ENCODE results near the genes SARS1, MYBPHL and CYB561D1.

- PRO-cap = no peak
- RAMPAGE, long total RNA, 2 experiments = no peak in any of the 2 experiments
Observed at GRCh38 chr1:108703454-108703692, 9.3 kb upstream of the FNDC7 start.

DNA sequence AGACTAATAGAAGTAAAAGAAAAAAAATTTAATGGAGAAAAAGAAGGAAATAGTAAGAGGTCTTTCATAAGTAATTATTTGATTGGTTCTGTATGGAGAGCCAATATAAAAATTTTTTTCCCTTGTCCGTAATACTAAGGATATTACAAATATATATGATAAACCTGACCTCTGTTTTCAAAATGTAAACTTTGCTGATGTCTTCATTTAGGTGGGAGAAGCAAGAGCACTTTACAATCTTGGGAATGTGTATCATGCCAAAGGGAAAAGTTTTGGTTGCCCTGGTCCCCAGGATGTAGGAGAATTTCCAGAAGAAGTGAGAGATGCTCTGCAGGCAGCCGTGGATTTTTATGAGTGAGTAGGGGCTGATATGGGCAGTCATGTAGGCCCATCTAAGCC lies 21.0 kb downstream of the GPSM2 start:
- PRO-cap = no peak
- RAMPAGE, long total RNA, 2 experiments = no peak in any of the 2 experiments

DNA sequence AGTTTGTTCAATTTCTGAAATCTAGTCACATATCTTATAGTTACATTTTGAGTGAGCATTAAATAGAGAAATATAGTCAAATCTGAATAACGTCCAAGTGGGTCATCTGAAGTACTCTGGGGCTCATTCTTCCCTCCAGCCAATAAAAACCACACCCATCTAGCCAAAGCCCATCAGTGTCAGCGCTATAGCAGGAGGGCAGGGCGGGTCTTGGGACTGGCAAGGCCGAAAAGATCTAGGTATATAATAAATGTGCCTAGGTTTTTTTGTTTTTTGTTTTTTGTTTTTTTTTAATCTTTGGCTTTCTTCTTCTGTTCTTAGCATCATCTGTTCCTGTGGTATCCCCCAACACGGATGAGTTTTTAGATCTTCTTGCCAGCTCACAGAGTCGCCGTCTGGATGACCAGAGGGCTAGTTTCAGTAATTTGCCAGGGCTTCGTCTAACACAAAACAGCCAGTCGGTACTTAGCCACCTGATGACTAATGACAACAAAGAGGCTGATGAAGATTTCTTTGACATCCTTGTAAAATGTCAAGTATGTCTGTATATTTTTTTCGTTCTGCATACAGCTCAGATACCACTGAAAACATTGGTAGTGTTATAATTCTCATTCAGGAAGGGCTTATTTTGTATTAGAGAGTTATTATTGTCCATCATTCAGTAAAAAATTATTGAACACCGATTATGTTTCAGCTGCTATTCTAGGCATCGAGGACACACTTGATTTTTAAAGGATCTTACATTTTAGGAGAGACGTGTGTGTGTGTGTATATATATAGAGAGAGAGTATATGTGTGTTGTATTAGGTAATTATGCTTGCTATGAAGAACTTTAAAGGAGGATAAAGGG lies 39.4 kb downstream of the CLCC1 start:
- PRO-cap = no peak
- RAMPAGE, long total RNA, 2 experiments = no peak in any of the 2 experiments

- PRO-cap = no peak
- RAMPAGE, long total RNA, 2 experiments = no peak in any of the 2 experiments
Observed at GRCh38 chr1:108962017-108962440, 1.3 kb downstream of the CLCC1 start.

DNA sequence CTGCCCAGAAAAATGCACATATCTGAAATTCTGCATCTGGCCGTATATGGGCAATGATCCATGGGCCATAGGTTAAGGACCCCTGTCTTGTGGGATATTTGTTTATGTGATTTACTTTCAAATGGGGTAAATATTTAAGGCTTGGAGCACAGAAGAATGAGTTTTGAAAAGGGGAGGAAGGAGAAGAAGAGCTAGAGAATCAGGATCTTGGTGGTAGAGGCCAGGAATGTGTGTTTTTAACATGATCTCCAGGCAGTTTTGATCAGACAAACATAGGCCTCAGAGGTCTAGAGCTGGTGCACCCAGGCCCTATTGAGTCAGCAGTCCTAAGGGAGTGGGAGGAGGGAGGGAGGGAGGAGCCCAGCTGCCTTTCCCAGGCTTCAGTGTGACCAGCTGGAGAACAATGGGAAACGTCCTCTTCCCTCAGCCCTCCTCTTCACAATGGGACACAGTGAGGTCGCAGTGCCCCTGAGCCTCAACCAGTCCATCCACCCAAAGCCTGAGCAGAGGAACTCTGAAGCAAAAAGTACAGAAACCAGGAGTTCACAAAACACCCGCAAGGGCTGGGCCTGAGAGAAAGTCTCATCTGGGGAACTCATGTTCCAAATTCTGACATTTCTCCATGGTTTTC lies 37.2 kb downstream of the ELAPOR1 start:
- PRO-cap = no peak
- RAMPAGE, long total RNA, 2 experiments = no peak in any of the 2 experiments

DNA sequence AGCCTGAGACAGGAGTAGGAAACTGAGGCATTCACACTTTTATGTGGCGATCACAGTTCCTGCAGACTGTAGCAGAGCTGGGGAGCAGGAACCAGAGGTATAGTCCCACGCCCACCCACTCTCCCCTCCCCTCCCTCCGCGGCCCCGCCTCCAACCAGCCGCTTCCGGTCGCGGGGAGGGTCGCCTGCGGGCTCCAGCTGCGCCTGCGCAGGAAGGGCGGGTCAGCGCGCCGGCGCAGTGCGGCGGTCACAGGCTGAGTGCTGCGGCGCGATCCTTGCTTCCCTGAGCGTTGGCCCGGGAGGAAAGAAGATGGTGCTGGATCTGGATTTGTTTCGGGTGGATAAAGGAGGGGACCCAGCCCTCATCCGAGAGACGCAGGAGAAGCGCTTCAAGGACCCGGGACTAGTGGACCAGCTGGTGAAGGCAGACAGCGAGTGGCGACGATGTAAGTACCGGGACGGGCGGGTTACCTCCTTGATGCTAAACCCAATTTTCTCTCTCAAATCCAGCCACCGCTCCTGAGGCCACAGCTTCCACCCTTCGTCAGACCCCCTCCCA lies at the start of gene SARS1:
TSS of gene SARS1 (plus strand) at position 235 of the 558 bp plus-strand sequence.
- PRO-cap = bidirectional peak, plus-strand start at position 224 of the sequence, minus-strand start at position 122 of the sequence
- RAMPAGE, long total RNA, 2 experiments = start-site peak on the plus strand in 2 of 2 experiments, centred at positions 260 to 261 of the sequence, 3,994 to 6,849 reads per replicate

GRCh38 chr1:109237554-109238380 lies 11.6 kb upstream of the CELSR2 start:
- PRO-cap = no peak
- RAMPAGE, long total RNA, 2 experiments = no peak in any of the 2 experiments

DNA sequence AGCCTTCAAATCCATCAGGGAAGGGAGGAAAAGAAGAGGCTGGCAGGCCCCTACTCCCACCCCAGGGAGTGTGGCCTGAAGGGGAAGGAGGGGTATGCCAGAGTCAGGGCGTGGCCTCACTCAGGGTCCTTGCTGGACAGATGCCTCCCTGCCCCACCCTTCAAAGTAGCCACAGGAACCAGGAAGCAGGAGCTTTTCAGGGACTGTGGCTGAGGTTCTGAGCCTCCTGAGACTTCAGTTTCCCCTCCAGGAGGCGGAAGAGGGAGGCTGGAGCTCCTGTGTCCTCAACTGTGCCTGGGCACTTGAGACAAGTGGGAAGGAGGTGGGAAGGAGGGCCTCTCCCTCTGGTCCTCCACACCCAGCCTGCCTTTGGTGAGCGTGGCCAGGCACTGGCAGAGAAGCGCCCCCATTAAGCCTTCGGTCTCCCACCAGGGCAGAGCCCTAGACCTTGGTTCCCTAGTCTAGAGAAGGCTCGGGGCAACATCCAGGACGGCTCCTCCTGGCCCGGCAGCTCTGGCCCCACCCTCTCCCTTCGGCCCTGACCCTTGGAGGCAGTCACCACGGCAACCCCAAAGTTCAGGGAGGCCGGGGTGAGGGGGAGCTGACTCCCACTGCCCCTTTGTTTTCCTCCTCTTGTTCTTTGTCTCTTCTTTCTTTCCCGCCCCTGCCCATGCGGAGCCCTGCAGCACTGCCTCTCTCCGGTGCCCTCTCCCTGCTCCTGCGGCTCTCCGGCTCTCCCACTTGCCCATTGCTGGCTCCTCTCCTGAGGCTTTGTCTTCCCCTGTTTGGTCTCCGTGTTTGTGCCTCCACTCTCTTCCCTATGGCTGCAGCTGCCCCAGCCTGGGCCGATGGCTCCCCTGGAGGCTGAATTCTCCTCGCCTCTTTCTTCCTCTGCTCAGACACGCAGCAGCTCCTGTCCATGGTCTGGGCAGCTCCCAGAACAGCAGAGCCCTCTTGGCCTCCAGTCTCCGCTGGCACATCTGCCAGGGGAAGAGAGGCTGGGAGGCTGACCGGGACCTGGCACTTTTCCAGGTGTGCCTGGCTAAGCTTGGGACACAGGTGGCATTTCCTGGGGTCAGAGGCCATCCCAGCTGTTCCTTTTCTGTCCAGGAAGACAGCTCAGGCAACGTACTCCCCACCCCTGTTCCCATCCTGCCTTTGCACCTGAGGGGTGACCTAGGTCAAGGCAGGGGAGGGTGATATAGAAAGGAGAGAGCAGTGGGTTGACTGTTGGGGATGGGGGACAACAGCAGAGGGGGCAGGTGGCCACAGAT lies 5.7 kb downstream of the CELSR2 start:
- PRO-cap = no peak
- RAMPAGE, long total RNA, 2 experiments = no peak in any of the 2 experiments

GRCh38 chr1:109274368-109275404 lies 8.3 kb downstream of the PSRC1 start:
- PRO-cap = no peak
- RAMPAGE, long total RNA, 2 experiments = no peak in any of the 2 experiments

GRCh38 chr1:109298477-109298912 lies 8.3 kb downstream of the MYBPHL start:
- PRO-cap = no peak
- RAMPAGE, long total RNA, 2 experiments = no peak in any of the 2 experiments

DNA sequence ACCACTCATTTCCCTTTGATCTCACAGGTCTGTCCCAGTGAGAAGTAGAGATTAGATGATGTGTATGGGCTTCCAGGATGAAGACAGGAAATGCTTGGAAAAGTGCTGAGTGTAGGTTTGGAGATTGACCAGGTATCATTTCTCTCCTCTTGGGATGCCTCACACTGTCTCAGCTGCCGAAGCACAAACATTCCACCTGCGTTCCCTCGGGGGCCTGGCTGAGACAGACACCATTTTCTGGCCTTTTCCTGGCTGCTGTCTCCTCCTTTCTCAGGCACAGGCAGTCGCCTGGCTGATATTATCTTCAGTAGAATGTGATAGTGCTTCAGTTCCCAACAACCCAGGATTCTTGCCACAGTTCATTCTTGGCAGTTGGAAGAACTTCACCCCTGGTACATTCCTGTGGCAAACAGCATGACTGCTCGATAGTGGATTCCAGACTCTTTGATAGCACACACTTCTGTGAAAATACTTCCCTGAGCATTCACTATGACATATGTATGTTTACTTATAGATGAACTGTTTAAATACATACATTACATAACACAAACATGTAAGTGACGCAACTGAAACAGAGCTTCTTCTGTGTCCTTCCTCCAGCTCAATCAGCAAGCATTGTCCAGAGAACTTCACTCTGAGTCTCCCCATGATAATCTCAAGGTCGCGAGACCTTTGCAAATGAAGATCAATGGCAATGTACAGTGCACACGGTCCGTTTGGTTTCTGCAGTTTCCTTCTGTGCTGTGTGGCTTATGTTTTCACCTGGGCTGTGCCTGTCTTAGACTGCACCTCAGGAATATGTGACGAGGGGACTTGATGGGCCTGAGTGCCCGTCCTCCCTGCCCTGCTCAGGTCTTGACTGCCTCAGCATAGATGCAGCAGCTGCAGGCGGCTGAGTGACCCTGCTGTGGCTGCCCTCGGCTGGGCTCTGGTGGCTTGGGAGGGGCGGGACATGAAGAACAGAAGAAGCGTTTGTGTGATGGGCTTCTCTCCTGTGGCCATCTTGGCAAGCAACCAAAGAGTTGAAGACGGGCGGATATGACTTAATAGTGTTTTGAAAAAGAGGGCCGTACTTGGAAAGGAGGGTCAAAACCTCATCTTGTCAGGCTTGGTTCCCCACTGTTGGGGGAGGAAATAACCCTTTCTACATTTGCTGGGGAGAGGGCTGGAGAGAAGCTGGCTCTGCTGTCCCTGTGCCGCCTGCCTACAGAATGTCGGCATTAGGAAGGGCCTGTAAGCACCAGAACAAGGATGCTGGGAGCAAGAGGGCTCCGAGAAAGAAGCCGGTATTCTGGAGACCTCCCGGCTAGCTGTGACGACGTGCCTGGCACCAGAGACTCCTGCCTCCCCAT lies 7.4 kb downstream of the MYBPHL start:
- PRO-cap = bidirectional peak, plus-strand start at position 1,097 of the sequence, minus-strand start at position 930 of the sequence
- RAMPAGE, long total RNA, 2 experiments = no peak in any of the 2 experiments

GRCh38 chr1:109306905-109308105 lies at the start of gene MYBPHL:
MYBPHL (minus strand) TSS chr1:109307011.
- PRO-cap = bidirectional peak, plus-strand start at chr1:109307182, minus-strand start at chr1:109307106; bidirectional peak, plus-strand start at chr1:109307521, minus-strand start at chr1:109307450; bidirectional peak, plus-strand start at chr1:109307846, minus-strand start at chr1:109307589
- RAMPAGE, long total RNA, 2 experiments = start-site peak on the minus strand in 2 of 2 experiments, at chr1:109306994-109307106 at its widest, 407 to 3,026 reads per replicate

GRCh38 chr1:109312109-109312778 lies 5.4 kb upstream of the MYBPHL start:
- PRO-cap = no peak
- RAMPAGE, long total RNA, 2 experiments = no peak in any of the 2 experiments

GRCh38 chr1:109493546-109494614 lies at the start of gene CYB561D1:
CYB561D1 (plus strand) TSS chr1:109494094.
- PRO-cap = bidirectional peak, plus-strand start at chr1:109494100, minus-strand start at chr1:109493982
- RAMPAGE, long total RNA, 2 experiments = no peak in any of the 2 experiments

DNA sequence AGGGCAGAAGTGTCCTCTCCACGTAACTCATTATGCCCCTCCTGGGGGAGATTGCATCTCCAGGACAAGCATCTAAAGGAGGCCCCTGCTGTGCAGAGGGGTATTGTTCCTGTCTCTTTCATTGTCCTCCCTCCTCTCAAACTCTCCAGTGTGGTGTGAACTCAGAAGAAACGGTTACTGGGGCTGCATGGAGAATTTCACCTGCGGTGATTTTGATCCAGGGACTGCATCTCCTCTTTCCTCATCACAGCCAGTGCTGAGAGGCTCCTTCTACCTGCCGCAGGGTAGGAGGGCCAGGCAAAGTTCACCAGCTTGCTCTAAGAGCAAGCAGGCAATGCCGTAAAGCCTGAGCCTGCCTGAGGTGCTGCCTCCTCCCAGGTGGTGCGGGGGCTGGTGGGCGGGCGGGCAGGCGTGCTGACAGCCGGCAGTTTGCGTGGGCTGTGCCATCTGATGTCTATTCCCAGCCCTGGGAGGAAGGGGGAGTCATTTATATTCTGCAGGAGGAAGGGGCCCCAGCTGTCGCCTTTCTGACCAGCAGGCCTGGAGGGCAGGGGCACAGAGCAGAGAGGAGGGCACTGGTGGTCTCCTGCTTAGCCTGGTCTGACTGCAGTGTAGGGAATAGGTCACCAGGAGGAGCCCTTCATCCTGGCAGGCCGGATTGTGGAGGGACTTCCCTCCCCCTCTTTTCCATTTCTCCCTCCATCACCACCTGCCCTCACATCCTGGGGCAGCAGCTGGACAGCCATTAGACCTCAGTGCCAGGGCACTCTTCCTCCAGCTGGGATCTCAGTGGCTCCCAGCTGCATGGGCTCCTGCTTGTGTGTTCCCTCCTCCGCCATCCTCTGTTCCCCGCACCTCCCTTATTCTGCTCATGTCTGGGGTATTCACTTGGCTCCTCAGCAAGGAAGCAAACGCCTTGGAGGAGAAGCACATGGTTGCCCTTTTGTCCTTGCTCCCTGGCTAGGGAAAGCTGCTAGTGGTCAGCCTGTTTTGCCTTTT lies 4.3 kb downstream of the CYB561D1 start:
- PRO-cap = no peak
- RAMPAGE, long total RNA, 2 experiments = no peak in any of the 2 experiments

GRCh38 chr1:109618739-109619289 lies 602 bp downstream of the GNAT2 start:
- PRO-cap = bidirectional peak, plus-strand start at chr1:109619035, minus-strand start at chr1:109618922
- RAMPAGE, long total RNA, 2 experiments = no peak in any of the 2 experiments

GRCh38 chr1:109773646-109774005 lies 9.9 kb upstream of the EPS8L3 start:
- PRO-cap = no peak
- RAMPAGE, long total RNA, 2 experiments = no peak in any of the 2 experiments

- PRO-cap = no peak
- RAMPAGE, long total RNA, 2 experiments = no peak in any of the 2 experiments
Observed at GRCh38 chr1:109997125-109998141, 12.9 kb downstream of the AHCYL1 start.

GRCh38 chr1:110003694-110004952 lies 19.6 kb downstream of the AHCYL1 start:
- PRO-cap = unidirectional peak, plus-strand start at chr1:110003948; bidirectional peak, plus-strand start at chr1:110004287, minus-strand start at chr1:110004142
- RAMPAGE, long total RNA, 2 experiments = no peak in any of the 2 experiments

- PRO-cap = no peak
- RAMPAGE, long total RNA, 2 experiments = no peak in any of the 2 experiments
Observed at GRCh38 chr1:110050607-110051005, 16.2 kb downstream of the STRIP1 start.

All from right atrium auricular region (tissue), 2 donors.